Neural progenitor cell (in vitro differentiated cells): Measurements from ENCODE around the genes BTN2A1 and H2AC11.

GRCh38 chr6:26257009-26257880 is 5.8 kb downstream of the H2BC9 start:
- RAMPAGE, long total RNA: no peak

- RAMPAGE, long total RNA: no peak
These were observed 2.2 kb downstream of the H3C8 start for GRCh38 chr6:26268806-26269521.

DNA sequence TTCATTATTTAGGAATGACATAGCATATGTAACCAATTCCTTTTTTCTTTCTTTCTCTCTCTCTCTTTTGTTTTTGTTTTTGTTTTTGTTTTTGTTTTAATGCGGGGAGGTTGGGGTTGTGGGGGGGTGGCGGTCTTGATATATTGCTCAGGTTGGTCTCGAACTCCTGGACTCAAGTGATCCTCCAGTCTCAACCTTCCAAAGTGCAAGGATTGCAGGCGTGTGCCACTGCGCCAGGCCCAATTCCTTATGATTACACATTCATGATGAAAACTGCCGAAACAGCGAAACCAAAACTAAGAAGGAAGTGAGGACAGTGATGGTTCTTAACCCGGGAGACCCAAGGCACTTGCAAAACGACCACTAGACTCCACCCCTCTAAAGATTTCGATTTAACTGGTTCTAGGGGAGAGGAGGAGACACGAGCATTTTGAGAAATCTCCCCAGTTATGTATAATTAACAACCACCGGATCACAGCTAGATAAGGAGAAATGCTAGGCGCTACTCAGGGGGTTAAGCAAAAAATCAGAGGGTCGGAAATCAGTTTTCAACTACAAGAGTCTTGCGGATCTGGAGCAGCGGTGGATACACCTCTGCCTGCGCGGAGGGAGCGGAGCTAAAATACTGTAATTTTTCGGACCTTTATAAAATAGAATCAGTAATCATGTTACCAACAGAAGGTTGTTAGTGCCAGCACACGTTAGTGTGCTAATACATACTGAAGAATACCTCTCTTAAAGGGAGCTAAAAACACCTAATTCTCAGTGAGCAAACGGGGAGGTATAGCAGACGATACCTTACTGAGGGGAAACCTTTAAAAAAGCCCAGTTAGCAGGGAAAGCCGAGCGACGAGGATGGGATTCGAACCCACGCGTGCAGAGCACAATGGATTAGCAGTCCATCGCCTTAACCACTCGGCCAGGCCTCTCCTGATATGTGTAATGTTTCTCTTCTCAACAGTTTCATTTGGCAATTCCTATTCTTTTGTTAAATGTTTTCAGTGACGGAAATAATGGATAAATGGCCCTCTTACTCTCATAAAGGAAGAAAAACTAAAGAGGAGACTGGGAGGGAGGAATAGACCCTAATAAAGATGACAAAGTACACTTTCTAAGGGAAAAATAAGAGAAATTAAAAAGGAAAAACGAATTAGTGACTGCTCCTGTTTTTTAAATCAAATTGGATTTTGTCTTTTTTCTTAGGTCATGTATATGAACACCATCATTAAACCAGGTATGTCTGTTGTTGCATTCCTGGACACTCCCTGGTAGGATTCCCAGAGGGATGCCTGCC is 19.8 kb upstream of the H4C8 start:
- RAMPAGE, long total RNA: no peak

GRCh38 chr6:26409150-26409992 is 7.3 kb downstream of the BTN3A1 start:
- RAMPAGE, long total RNA: no peak

- RAMPAGE, long total RNA: no peak
These were observed 7.7 kb downstream of the BTN3A3 start for GRCh38 chr6:26448027-26448475.

GRCh38 chr6:26457314-26458485 is at the start of gene BTN2A1:
Gene BTN2A1, plus strand, starts transcription at chr6:26457955.
- RAMPAGE, long total RNA: no peak

GRCh38 chr6:26458486-26458922 is 749 bp downstream of the BTN2A1 start:
- RAMPAGE, long total RNA: no peak

DNA sequence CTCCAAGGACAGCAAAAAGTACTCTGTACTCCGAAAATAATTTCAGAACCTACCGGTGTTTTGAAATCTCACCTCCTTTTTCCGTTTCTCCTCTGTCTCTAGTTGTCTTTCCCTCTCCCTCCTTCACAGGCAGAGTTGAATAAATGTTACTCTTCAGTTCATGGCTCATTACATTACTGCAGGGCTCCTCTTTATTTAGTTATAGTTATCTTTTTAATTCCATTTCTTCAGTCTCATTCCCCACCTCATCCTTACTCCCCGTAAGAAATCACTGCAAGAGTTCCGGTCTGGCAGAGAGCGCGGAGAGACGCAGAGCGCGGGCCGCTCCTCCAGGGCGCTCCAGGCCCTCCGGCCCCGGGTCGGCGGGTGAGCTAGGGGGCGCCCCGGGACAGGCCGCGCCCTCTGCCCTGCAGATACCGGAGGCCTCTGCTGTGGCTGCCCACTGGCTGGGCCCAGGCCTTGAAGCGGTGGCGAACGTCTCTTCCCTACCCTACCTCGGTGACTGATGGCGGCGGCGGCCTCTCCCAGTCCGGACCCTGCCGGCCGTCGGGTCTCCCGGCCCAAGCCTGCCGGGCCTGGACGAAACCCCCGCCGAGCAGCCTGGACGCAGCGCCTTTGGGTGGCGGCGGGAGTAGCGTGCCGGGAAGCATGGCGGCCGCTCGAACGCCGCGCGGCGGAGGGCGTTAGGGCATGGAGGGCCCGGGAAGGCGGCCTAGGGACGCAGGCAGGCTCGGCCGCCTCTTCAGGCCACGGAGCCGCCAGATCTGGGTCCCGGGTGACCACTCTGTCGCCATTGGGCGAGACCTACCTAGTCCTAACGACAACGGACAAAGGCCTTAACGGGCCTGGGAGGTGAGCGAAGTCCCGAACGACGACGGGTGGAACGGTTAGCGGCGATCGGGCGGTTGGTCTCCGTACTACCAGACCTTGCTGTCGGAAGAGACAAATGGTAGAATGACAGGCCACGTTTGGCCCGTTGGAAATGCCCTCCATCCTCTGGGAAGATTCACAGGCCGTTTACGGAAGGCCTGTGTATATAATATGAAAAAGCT is 16.4 kb upstream of the HMGN4 start:
- RAMPAGE, long total RNA: no peak

GRCh38 chr6:26532671-26533602 is 5.2 kb upstream of the HMGN4 start:
- RAMPAGE, long total RNA: no peak

GRCh38 chr6:26534838-26535173 is 3.4 kb upstream of the HMGN4 start:
- RAMPAGE, long total RNA: no peak

DNA sequence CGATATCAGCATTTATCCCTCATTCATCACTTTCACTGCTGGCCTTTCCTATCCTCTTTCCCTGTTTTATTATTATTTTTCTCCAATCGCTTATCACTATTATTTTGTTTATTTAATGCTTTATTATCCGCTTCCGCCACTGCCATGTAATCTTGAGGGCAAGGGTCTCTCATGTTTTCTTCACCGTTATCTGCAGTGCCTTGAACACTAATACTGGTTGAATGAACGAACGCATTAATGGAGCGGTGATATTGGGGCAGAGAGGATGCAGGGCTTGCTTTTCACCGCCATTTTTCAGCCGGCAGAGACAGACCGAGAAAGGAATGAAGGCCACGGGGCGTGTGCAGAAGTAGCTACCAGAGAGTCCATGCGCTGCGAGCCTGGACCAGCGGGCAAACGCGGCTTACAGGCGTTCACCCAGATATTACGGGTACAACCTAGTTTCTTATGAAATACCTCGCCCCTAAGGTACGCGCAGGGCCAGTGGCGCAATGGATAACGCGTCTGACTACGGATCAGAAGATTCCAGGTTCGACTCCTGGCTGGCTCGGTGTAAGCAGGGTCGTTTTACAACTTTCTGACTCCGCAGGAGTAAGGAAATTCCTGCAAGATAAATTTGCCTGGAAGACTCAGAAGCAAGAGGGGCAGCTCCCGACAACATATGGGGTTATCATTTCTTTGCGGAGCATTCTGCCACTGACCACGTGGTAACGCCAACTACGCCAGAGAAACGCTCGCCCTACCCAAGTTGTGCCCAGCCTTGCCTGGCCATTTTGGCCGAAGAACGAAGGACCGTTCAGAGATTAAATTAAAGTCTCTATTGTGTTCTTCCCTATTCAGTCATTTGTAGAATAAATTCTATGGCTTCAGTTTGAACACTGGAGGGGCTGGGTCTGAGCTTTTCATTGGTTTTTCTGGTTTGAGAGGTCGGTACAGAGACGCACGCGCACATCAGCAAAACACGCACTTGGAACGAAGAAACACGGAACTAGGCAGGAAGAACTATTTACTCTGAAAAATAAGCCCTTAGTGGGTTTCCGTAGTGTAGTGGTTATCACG is 816 bp upstream of the HMGN4 start:
- RAMPAGE, long total RNA: no peak

GRCh38 chr6:26576302-26576763 is 20.4 kb upstream of the ABT1 start:
- RAMPAGE, long total RNA: no peak

DNA sequence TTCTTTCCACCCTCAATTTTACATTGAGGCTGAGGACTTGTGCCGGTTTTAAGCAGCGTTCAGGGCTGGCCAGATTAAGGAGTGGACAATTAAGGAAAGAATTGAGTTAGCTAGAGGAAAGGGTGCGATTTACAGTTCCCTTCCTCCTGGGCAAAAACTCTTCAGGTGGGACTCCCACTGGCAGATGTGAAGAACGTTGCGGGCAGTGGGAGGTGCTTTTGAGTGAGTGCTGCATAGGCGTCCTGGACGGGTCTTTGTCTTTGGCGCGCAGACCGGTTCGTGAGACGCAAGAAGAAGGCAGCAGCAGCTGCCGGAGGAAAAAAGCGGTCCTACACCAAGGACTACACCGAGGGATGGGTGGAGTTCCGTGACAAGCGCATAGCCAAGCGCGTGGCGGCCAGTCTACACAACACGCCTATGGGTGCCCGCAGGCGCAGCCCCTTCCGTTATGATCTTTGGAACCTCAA is 923 bp downstream of the ABT1 start:
- RAMPAGE, long total RNA: no peak

DNA sequence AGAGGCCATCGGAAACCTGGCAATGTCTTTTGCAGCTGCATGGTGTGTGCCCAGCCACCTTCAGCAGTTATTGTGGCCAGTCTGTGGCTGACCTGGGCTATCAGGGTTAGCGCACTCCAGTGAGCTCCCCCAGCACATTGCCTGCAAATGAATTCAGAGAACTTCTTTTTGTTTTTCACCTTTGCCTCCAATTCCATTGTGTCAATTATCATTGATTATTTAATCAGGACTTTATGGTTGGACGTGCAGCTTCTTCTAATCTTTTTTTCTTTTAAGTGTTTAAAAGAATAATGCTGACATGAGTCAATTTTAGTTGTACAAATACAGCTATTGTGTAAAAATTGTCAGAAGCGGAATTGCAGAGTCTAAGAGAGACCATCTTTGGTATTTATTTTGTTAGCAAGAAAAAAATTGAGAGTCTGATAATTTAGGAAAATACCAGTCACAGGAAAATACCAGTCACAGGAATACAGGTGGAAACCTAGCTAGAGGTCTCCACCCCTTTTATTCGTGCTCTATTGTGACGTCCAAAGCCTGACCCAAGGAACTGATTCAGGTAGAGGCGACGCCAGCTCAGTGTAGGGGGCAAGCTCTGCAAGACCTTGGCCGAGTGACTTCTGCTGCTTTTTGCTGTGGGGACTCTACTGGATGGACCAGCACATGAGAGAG is 5.5 kb downstream of the ABT1 start:
- RAMPAGE, long total RNA: no peak

DNA sequence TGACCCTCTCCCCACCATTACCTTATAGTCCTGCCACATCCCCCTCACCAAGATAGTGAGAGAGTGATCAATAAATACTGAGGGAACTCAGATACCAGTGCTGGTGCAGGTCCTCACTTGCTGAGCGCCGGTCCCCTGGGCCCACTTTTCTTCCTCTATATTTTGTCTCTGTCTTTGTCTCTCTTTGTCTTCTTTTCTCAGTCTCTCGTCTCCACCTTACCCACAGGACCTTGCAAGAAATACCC is 17.4 kb downstream of the ZNF322 start:
- RAMPAGE, long total RNA: no peak

- RAMPAGE, long total RNA: no peak
These were observed 17.5 kb downstream of the H2BC11 start for GRCh38 chr6:27114973-27115533.

DNA sequence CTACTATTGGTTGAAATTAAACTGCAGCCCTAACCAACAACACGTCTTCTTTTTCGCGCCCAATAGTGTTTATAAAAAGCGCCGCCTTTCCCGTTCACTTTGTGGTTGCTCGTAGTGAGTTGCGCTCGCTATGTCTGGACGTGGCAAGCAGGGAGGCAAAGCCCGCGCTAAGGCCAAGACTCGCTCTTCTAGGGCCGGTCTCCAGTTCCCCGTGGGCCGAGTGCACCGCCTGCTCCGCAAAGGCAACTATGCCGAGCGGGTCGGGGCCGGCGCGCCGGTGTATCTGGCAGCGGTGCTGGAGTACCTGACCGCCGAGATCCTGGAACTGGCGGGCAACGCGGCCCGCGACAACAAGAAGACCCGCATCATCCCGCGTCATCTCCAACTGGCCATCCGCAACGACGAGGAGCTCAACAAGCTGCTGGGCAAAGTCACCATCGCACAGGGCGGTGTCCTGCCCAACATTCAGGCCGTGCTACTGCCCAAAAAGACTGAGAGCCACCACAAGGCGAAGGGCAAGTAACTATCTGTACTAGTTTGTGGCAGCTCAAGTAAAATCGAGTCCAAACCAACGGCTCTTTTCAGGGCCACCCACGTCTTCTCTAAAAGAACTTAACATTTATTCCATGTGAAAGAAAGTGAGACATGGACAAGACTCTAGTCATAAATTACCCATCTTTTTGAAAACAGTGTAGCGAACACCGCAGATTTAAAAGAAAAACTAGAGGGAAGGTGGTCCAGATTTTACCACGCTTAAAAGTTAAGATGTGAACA is at the start of gene H2AC11:
Gene H2AC11 (plus strand): TSS at position 102 of the 774 bp plus-strand sequence.
- RAMPAGE, long total RNA: no peak

GRCh38 chr6:27140277-27140634 is 1.2 kb downstream of the H4C9 start:
- RAMPAGE, long total RNA: no peak

- RAMPAGE, long total RNA: start-site peak on the minus strand at chr6:27375224-27375255, 66 and 220 reads in 2 replicates
These were observed 13.6 kb upstream of the ZNF391 start for GRCh38 chr6:27374758-27375596.

- RAMPAGE, long total RNA: no peak
These were observed 119.6 kb upstream of the ZNF184 start for GRCh38 chr6:27592337-27593109.